Fibroblast of villous mesenchyme (primary cell): ENCODE measurements around a stretch of chr5.

DNA sequence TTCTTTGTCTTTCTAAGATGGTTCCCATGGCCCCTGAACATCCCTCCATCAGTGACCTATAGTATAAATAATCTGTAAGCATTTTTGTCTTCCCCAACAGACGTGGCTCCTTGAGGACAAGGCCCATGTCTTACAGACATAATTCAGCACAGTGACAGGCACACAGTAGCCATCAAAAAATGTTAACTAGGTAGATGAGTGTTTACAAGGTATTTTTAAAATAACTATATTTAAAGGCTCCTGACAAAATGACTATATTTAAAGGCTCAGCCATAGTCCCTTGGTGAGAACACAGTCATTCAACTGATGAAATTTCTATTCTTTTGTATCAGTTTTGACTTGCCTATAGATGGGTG is 218.4 kb downstream of the TSSK1B start:
- CAGE, long polyA plus RNA, result no peak

DNA sequence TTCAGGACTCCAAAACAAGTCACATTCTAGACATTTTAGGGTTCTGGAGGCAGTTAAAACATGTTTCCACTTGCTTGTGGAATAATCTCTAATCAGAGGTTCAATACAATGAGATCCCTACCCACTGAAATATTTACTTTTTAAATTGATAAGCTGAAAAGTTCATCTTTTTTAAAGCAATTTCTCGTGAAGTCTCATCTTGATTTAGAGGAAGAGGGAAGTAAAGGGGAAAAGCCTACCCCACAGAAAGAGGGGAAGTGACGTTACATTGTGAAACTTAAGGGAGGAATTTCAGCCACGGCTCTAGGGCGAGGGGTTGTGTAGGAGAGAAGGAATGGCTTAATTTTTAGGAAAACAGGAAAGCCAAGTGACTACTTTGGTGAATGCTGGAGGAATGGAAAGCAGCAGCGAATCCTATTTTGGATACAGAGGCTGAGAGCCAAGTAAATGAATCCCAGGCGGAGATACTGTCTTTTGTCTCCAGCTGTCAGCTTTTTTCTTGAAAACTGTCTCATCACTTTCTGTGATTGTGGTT is 188.6 kb downstream of the TSSK1B start:
- CAGE, long polyA plus RNA, result no peak

DNA sequence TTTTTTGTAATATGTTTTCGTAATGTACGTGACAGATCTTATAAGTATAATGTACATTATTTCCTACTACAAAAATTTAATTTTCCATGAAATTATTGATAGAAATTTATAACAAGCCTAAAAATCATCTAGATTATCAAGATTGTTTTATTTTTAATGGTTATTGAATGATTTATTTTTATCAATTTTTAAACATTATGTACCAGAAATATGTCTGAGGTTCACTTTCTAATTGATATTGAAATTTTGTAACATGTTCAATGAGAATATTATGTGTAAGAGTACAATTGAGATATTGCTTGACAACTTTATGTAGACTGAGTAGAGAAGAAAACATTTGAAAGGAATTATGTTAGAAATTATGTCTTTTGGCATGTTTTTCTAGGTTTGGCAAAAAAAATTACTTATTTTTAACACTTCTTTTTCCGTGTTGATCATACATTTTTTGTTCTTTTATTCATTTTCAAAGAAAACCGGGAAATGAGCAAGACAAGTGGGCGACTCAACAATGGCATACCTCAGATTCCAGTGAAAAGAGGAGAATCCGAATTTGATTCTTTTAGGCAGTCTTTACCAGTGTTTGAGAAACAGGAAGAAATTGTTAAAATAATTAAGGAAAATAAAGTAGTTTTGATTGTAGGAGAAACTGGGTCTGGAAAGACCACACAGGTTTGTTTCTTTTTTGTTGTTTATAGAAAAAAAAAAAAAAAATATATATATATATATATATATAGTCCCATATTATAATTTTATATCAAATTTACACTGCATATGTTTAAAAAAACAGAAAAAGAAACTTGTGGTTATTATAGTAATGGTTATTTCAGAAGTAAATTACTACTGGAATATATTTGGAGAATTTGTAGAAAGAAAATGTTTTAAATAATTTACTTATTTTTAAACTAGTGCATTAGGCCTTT is 12.9 kb downstream of the YTHDC2 start:
- CAGE, long polyA plus RNA, result no peak

DNA sequence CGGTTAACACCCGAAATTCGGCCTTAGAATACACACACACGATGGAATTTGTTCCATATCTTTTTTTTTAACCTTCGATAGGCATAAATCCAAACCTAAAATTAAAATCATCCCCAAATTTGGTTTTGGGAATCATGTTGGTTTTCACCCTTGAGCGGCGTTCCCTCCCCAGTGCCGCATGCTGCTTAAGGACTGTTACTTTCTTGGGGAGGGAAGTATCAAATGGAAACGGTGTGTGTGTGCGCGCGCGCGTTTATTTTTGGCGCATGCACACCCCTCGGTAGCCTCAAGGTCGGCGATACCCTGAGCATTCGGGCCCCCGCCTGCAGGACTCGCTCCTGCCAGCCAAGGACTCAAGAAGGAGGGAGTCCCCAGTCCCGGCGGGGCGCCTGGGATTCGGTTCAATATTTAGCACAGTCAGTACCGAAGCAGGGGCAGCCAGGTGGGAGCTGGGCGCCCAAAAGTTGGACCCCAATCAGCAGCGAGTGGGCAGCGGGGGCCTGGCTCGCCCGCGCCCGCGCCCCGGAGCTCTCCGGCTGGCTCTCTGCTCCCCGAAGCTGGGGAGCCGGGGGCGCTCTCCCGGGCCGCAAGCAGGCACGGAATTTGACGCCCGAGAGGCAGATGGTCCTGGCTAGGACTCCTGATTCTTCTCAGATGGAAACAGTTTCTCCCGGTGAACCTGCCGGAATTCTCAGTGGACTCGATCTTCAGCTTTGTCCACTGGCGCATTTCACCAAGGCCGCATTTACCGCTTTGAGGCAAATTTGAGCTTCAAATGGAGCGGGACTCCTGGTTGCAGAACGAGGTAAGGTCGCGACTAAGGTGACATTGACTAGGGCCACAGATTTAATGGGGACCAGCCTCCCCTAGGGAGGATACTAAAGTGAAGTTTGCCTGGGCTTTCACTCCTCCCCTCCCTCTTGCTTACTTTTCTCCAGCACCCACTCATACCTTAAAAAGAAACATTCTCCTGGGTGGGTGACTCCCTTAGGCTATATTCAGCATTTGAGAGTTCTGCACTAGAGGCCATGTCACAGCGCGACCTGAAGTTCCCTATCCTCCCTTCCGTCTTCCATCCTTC is 305.8 kb upstream of the KCNN2 start:
- CAGE, long polyA plus RNA, result no peak

GRCh38 chr5:114392962-114393357 is 31.1 kb downstream of the KCNN2 start:
- CAGE, long polyA plus RNA, result no peak

- CAGE, long polyA plus RNA, result no peak
Measured at GRCh38 chr5:115392746-115393143, 96.3 kb upstream of the CCDC112 start.

DNA sequence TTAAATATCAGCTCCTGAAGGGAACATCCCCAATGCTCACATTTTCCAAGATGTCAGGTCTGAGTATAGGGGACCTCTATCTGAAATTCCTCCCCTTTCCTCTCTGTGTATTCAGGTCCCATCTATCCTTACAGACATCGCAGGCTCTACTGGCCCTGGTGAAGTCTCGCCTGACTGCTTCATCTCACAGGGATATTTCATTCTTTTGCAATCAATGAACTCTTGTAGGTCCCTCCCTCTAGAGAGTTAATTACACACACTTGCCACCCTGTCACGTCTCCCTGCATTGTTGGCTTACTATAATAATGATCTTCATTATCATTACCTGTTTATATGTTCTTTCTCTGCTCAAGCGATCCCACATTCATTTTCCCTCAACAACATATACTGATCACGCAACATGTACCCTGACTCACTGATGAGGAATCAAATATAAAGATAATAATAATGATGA is 88.6 kb downstream of the FEM1C start:
- CAGE, long polyA plus RNA, result no peak

DNA sequence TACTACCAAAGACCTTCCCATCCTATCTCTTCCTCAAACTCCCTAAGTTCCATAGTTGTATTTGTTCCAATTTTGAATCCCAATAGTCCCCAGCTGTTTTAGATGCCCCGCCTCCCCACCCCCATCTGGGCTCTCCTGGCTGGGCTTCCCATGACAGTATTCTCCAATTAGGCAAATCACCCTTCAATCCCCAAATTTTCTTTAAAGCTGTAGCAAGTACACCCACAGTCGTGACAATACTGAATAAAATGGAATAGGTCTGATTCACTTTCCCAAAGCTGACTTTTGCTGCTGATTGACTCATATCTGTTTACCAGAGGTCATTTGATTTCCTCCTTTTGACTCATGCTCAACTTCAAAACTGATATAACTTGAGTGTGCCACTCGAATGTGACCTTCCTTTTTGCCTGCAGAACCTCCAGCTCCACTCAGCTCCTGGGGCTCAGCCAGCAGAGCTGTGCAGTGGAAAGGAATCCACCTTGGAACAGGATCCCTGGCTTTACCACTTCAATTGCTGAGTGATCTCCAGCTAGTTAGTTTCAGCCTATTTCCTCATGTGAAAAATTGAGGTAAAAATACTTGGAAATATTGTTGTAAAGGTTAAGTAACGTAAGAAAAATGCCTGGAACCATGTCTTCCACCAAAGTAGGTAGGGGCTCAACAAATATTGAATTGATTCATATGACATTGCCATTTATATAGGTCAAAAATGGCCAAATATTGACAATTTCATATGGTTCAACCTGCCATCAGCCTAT is 84.1 kb downstream of the FEM1C start:
- CAGE, long polyA plus RNA, result no peak

- CAGE, long polyA plus RNA, result no peak
Measured at GRCh38 chr5:115607835-115608439, 5.7 kb upstream of the TICAM2 start.

DNA sequence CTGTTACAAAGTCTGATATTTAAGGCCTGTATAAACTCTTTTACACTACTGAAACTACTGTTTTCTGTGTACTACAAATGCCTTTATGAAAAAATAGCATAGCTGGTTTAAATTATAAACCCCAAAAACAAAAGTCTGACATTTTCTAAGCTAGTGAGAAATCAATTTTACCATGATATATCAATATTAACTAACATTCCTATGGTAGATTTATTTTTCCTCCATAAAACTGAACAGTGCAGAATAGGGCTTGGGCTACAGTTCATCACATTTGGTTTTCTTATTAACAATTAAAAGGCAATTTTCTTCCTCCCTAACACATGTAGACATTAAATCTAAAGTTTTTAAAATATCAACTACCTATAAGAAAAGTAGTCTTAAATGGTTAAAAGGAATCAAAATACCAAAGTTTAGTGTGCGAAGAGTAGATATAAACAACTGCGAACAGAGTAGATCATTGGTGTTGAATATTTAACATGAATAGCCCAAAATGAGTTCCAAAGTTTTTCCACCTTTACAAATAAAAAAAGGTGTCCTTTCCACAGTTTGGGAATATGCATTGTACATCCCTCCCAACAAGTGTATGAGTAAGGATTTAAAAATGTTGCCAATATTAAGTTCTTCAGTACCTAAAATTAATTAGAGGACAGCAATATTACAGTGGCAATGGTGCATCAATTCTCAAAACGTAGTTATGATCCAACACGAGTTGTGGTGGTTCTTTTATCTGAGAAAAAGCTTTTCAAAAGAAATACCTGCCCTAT is 10.1 kb downstream of the TMED7 start:
- CAGE, long polyA plus RNA, result no peak

DNA sequence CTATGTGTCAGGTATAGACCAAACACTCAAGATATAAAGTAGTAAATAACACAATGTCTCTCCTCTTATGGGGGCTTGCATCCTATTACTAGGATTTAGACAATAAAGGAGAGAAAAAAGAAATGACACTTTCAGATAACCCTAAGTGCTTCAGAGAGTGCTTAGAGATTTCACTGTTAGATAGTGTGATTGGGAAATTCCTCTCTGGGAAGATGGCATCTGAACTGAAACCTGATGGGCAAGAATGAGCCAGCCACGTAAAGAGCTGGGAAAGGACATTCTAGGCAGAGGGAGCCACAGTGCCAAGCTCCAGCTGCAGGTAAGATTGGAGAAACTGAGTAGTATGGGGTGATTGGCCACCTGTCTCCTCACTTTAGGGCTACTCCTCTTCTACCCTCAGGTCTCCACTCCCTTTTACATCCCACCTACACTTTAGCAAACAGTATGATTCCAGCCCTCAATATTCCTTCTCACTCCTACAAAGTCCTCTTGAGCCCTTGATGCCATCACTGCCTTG is 14.5 kb downstream of the CDO1 start:
- CAGE, long polyA plus RNA, result no peak

DNA sequence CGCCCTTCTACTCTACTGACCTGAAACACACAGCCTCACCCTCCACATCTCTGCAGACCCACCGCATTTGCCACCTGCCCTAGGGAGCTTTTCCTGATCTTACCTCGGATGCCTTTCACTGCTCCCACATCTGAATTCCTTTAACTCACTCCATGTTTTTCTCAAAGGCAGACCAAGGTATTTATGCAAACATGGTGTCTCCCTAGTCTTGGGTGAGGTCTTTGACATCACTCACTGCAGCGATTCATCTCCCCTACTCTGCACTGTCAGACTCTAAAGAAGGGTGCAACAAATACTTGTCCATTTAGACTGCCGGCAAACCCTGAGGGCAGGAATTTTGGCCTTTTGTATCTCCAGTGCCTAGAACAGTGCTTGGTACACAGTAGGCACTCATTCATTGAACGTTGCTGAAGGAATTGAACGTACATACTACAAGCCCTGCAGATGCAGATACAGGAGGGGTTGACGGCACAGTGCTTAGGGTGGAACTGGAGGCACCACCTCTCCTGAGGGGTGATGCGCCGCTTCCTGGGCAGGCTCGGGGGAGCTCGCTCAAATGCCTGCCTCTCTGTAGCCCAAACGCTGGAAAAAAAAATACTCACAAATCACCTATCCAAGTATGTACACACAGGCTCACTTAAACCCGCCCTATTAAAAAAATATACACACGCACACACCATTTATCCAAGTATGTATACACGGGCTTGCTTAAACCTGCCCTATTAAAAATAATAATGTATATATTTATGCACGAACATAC is 701 bp upstream of the COMMD10 start:
- CAGE, long polyA plus RNA, result no peak

DNA sequence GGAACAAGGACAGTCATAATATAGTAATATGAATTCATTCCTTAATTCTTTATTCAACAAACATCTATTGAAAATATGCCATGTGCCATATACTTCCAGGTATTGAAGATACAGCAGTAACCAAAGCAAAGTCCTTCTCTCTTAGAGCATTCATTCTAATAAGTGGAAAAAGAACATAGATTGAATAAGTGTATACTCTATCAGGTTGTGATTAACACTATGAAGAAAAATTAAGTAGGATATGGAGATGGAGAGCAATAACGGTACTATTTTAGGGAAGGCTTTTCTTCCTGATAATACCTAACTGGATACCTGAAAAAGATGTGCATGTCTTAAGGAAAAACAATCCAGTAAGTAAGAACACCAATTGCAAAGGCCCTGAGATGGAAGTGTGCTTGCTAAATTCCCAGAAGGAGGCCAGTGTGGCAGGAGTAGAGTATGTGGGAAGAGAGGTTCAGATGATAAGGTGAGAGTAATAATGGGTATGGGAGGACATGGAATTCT is 89.1 kb downstream of the COMMD10 start:
- CAGE, long polyA plus RNA, result no peak

DNA sequence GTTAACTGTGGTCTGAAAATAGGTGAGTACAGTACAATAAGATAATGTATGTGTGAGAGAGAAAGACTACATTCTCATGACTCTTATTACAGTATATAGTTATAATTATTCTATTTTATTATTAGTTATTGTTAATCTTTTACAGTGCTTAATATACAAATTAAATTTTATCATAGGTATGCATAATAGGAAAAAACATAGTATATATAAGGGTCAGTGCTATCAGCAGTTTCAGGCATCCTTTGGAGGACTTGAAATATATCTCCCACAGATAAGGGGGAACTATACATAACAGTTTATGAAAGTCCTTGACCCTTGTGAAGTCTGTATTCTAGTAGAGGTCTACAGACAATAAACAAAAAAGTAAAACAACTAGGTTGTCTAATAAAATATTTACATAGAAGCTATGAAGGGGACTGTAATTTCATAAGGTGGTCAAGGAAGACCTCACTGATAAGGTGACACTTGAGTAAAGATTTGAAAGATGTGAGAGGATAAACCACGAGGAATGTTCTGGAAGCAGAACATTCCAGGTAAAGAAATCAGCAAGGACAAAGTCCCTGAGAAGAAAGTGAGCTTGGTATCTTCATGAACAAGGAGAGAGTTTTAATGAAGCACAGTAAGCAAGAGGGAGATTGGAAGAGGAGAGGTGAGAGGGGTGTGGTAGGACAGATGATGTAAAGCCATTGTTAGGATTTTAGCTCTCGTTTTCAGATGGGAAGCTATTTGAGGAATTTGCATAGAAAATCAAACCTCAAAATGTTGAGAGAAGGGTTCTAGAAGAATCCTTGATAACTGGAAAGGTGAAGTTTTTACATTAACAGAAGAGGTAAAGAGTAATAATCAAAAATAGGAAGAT is 148.6 kb downstream of the COMMD10 start:
- CAGE, long polyA plus RNA, result no peak

GRCh38 chr5:116573593-116573755 is 1.1 kb downstream of the SEMA6A start:
- CAGE, long polyA plus RNA, result no peak

- CAGE, long polyA plus RNA, result no peak
Measured at GRCh38 chr5:116626117-116626987, 51.7 kb upstream of the SEMA6A start.

GRCh38 chr5:116652108-116652795 is 77.6 kb upstream of the SEMA6A start:
- CAGE, long polyA plus RNA, result no peak

- CAGE, long polyA plus RNA, result no peak
Measured at GRCh38 chr5:117343682-117343977, 769.0 kb upstream of the SEMA6A start.

GRCh38 chr5:119070344-119070984 is 423 bp upstream of the DMXL1 start:
- CAGE, long polyA plus RNA, result no peak

GRCh38 chr5:119321242-119322028 is 34.4 kb upstream of the TNFAIP8 start:
- CAGE, long polyA plus RNA, result no peak